Mesenchymal stem cell of the bone marrow (primary cell): Measurements from ENCODE around the gene ITSN1.

DNA sequence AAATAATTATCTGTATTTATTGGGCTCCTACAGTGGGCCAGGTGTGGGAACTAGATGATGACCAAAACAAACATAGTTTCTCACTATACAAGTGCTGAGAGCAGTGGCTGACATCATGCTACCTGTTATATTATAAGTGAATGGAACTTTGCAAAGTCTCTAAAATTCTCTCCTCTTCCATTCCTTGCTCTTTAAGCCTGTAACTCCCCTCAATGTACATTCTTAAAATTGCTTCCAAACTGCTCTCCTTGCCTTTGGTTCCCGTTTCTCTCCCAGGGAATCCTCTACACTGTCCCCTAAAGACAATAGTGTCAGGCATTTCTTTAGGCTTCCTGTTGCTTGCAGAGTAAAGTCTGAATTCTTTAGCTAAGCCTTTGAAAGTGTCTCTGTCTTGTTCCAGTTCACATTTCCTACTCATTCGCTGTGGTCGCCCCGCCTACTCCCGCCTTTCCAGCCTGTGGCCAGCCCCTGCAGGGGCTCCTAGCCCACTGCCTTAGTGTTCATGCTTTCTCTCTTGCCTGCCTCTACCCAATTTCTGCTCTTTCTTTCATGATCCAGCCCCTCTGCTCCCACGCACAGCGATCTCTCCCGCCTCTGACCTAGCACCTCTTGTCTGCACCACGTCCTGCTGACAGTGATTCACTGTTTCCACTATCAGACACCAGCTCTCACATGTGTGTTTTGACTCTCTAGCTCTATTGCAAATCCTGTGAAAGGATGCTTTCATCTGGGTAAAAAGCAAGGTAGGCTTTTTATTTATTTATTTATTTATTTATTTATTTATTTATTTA lies 80.7 kb downstream of the EVA1C start:
- CAGE, long polyA plus RNA, result no peak

DNA sequence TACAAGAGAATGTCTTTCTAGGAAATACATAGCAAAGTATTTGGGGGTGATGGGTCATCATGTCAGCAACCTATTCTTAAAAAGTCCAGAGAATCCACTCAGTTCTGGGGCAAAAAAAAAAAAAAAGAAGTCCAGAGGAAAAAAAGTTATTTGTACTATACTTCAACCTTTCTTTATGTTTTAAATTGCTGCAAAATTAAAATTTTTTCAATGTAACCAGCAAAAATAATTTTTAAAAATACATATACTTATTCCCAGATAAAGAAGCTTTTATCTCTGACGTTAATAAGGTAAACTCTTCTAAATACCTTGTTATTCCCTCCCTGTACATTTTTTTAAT lies 21.5 kb downstream of the SYNJ1 start:
- CAGE, long polyA plus RNA, result no peak

- CAGE, long polyA plus RNA, result no peak
These were observed 520 bp upstream of the OLIG2 start for GRCh38 chr21:33025001-33025828.

DNA sequence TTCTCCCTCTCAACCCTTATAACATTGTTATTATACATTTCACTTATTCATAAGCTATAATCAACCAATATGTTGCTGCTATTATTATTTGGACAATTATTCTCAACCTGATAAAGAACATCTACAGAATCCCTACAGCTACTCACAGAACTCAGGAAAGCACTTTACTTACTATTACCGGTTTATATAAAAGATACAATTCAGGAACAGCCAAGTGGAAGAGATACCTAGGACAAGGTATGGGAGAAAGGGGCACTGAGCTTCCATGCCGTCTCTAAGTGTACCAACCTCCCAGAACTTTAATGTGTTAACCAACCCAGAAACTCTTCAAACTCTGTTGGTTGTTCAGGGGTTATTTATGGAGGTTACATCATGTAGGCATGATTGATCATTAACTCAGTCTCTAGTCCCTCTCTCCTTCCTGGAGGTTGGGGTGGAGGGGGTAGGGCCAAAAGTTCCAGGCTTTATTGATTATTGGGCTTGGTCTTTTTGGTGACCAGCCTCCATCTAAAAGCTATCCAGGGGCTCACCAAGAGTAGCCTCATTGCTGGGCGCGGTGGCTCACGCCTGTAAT lies 3.6 kb upstream of the IFNAR2 start:
- CAGE, long polyA plus RNA, result no peak

DNA sequence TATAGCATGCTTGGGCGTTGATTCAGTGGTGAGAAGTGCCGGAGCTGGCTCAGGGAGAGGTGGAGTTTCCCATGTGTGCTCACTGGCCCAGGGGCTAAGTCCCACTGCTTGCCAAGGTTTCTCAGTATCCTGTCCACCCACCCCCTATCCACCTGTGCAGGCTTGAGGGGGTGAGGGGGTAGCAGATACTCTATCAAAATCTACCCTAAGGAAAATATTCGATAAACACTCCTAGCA lies 1.2 kb downstream of the IFNAR2 start:
- CAGE, long polyA plus RNA, result no peak

- CAGE, long polyA plus RNA, result no peak
These were observed 7.7 kb downstream of the IFNAR2 start for GRCh38 chr21:33237317-33237859.

DNA sequence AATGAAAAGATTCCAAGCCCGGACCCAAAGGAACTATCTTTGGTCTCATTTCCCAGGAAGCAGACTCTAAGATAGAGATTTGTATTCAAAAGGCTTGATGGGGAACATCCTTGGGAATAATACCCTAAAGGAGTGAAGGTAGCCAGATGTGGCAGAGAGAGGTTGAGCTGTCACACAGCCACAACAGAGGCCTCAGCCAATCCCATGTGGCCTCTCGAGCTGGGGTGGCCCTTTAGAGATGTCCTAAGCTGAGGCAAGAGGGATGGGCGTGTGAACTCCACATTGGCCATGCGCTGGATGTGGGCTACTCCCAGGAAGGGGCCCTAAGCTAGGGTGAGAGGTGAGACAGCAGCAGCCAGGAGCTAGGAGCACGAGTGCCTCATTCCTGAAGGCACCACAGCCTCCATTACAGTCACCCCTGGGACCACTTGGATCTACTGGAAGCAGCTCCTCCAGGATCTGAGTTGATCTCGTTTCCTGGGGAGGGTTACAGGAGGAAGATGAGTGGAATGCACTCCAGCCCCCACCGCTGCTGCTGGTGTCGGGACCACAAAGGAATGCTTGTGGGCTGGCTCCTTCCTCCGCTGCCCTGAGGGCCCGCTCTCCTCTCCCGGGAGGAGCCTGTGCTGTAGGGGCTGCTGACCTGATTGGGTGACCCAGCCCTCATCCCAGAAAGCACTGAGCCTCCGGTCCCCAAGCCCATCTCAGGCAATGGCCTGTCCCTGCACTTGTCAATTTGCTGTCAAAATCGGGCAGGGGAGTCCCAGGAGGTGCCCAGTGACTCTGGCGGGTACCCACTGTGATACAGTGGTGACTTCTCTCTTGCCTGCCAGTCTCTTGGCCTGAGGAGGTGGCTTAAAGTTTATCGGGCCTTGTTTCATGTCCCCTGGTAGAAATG lies 22.9 kb downstream of the IL10RB start:
- CAGE, long polyA plus RNA, result no peak

DNA sequence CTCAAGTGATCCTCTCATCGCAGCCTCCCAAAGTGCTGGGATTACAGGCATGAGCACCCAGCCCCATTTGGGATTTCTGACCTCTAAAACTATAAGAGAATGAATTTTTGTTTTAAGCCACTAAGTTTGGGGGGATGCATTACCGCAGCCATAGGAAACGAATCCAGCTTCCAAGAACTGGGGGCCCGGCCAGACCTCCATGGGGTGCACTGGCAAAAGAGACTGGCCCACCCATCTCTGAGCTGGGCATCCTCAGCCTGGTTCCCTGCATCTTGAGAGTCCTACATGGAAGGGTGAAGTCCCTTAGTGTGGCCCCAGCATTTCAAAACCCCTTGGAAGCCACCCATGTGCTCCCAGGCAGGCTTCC lies 9.2 kb upstream of the IFNGR2 start:
- CAGE, long polyA plus RNA, result no peak

- CAGE, long polyA plus RNA, result no peak
These were observed 23.8 kb downstream of the IFNGR2 start for GRCh38 chr21:33426637-33427726.

GRCh38 chr21:33431961-33432581 lies 28.9 kb downstream of the IFNGR2 start:
- CAGE, long polyA plus RNA, result no peak

DNA sequence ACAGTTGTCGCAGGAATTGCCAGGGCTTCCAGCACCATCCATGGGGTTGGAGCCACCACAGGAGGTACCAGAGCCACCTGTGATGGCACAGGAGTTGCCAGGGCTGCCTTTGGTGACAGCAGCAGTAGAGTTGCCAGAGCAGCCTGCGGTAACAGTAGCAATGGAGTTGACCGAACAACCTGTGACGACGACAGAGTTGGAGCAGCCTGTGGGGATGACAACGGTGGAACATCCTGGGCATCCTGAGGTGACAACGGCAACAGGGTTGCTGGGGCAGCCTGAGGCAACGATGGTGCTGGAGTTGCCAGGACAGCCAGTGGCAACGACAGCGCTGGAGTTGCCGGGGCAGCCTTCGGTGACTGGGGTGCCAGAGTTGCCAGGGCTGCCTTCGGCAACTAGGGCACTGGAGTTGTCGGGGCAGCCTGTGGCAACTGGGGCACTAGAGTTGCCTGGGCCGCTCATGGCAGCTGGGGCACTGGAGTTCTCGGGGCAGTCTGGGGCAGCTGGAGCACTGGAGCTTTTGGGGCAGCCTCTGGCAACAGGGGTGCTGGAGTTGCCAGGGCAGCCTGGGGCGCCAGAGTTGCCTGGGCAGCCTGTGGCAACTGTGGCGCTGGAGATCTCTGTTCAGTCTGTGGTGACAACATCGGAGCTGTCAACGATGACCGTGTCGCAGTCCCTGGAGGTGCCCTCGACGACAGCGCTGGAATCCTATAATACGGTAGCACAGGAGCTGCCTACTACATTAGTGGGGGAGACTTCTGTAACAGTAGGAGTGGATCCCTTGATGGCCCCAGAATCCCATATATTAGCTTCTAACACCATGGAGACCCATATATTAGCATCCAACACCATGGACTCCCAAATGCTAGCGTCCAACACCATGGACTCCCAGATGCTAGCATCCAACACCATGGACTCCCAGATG lies 8.0 kb downstream of the SON start:
- CAGE, long polyA plus RNA, result no peak

GRCh38 chr21:33642077-33643094 lies at the start of gene ITSN1:
Gene ITSN1 (plus strand): TSS chr21:33642501.
- CAGE, long polyA plus RNA, result no peak

GRCh38 chr21:33643095-33644142 lies 1.1 kb downstream of the ITSN1 start:
- CAGE, long polyA plus RNA, result no peak

- CAGE, long polyA plus RNA, result no peak
These were observed 11.6 kb downstream of the ATP5PO start for GRCh38 chr21:33903810-33904502.

DNA sequence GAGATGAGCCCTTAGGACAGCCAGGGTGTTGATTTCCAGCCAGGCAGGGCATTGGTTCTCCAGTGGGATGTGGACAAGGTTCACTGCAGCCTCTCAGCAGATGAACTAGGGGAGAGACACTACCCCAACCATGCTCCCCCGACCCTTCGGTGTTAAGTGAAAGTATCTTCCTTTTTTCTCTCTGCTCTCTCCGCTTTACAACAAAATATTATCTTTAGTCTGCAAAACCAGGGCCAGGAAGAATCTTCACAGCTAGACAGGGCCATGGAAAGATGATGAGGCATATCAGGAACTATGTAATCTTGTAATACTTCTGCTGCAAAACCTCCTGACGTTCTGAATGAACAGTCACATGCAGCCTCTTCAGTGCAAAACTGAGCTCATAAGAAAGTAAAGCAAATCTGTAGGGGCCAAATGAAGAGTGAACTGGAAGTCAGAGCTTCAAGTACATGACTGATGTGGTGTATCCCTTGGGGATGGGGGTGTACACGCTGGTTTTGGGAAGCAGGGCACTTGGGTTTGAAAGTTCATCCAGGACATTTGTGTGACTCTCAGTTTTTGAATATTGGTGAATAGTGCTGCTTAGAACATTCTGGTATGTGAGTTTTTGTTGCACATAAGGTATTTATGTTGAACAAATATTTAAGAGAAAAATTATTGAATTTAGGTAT lies 36.1 kb upstream of the ATP5PO start:
- CAGE, long polyA plus RNA, result no peak

DNA sequence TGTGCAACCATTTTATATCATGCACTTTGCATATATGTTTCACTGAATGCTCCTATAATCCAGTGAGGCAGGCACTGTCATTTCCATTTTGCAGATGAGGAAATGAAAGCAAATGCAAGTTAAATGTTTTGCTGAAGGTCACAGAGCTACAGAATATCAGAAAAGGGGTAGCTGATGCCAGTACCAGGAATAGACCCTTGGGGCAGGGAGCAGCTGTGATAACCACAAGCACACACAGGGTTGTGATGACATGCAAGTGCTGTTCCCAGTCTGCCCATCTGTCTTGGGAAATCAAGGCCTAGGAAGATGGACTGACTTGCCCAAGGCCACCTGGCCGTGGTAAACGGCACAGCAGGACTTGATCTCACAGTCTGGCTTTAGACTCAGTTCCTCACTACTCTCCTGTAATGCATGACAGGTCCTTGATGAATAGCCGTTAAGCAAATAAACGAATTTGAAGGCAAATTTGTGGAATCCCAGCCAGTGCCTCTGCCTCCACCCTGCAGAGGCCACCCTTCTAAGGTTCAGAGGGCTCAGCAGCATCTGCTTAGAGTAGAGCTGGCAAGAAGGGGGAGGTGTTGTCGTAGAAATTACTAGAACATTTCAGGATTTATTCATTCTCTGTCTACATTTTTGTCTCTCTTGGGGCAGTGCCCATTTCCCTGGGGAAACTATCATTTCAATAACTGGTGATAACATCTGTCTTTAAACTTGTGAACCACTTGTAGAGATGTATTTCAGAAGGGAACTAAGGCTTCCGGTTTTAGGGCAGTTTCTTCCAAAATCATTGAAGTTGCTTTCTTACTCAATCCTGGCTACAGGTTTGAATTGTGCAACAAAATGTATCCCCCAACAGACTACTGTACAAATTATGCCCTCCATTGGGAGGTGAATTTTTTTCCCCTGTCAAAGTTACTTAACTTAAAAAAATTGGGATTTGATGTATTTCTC lies 53.1 kb upstream of the MRPS6 start:
- CAGE, long polyA plus RNA, result no peak

GRCh38 chr21:34037575-34037911 lies 35.8 kb upstream of the MRPS6 start:
- CAGE, long polyA plus RNA, result no peak

GRCh38 chr21:34074305-34074872 lies 1.0 kb downstream of the MRPS6 start:
- CAGE, long polyA plus RNA, result no peak

- CAGE, long polyA plus RNA, result no peak
These were observed 3.5 kb downstream of the MRPS6 start for GRCh38 chr21:34076728-34077404.

GRCh38 chr21:34204444-34204690 lies 131.0 kb downstream of the MRPS6 start:
- CAGE, long polyA plus RNA, result no peak